Mammary epithelial cell (primary cell): ENCODE measurements around the genes TMEM81, NUAK2 and MFSD4A.

GRCh38 chr1:204493461-204493579 lies 1.3 kb downstream of the PIK3C2B start:
- CAGE, long polyA plus RNA, result no peak
- RRBS, result no CpG with 5 or more reads among the region's 1 CpG

- CAGE, long polyA plus RNA, result no peak
- RRBS, result no CpG with 5 or more reads among the region's 4 CpGs
These were observed 14.4 kb downstream of the NFASC start for GRCh38 chr1:204842722-204843434.

DNA sequence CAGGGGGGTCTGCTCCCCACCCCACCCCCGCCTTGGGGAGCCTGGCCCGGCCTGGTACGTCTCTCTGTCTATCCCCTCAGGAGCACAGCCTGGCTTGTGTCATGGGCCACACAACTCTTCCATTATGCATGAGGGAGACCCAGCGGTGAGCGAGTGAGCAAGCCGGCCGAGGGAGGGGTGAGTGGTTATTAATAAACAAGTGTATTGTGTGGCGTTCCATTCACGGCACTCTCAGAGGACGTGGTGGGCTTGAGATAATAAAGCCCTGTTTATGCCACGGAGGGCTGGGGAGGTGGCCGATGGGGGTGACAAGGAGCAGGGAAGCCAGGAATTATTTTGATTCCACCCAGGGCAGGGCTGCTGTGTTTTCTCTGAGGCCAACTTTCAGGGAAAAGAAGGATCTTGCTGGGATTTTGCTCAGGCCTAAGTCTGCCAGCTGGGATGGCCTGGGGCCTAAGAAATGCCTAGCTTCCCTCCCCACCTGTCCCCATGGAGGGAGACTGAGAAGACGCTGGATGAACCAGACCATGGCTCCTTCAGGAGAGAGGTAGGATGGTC lies 42.2 kb downstream of the NFASC start:
- CAGE, long polyA plus RNA, result no peak
- RRBS, result no CpG with 5 or more reads among the region's 13 CpGs

DNA sequence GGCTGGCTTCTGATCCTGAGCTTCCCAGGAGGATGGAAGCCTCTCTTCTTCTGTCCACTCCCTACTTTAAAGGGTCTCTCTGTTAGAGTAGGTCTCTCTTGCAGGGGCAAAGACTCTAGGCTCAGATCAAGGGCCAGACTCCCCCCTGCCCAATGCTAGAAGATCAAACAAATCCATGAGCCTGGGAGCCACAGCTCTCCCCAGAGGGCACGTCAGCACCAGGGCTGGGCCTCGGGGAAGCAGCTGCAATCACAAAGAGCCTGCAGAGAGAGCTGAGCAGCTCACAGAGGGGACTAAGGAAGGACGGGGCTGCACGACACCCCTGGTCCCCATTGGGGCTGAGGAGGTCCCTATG lies 3.8 kb downstream of the CNTN2 start:
- CAGE, long polyA plus RNA, result no peak
- RRBS, result no CpG with 5 or more reads among the region's 4 CpGs

DNA sequence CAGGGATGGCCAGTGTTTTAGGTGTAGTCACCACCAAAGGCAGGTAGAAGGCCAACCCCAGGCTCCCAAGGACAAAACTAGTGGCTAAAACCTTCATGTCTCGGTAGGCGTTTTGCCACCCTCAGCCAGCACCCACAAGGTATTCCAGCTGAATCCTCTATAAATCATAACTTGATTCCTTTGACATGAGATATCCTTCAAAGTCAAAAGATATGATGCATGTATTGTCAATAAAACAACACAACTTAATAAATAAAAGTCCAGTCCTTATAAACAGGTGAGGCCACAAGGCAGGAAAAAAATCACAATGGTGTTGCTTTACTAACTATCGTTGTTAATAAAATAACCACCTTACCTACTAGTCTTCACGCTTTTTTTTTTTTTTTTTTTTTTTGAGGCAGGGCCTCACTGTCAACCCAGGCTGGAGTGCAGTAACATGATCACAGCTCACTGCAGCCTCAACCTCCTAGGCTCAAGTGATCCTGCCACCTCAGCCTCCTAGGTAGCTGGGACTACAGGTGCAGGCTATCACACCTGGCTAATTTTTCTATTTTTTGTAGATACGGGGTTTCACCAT lies at the start of gene TMEM81:
TSS of gene TMEM81 (minus strand) at position 237 of the 577 bp plus-strand sequence.
- CAGE, long polyA plus RNA, result no peak
- RRBS, result no CpG with 5 or more reads among the region's 5 CpGs

- CAGE, long polyA plus RNA, result no peak
- RRBS, result no CpG with 5 or more reads among the region's 11 CpGs
These were observed 19.8 kb downstream of the TMCC2 start for GRCh38 chr1:205247319-205248072.

- CAGE, long polyA plus RNA, result no peak
- RRBS, result no CpG with 5 or more reads among the region's 9 CpGs
These were observed 37.1 kb downstream of the NUAK2 start for GRCh38 chr1:205284177-205285185.

- CAGE, long polyA plus RNA, result no peak
- RRBS, result 96% methylated on average over 5 of the region's 23 CpGs
These were observed 7.7 kb downstream of the NUAK2 start for GRCh38 chr1:205313508-205314650.

DNA sequence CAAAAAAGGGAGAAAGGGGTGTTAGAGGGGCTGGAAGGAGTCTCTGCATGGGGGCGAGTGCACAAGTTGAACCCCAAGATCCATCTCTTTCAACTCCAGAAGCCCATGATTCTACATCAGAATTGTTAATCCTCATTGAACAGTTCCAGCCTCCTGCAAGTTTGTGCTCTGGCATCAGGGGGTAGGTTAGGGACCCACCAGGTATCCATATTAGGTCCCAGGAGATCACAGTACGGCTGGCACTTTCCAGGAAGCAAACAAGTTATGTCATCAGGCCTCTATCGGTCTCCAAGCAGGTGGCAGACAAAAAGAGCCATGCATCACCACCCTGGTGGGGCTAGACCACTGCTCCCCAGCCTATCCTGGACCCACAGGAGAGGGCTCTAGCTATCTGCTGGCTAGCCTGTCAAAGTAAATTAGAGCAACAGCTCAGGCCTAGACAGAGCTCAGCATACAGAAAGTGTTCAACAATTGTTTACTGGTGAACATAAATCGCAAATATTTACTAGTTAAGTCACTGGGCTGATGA lies 6.6 kb downstream of the NUAK2 start:
- CAGE, long polyA plus RNA, result no peak
- RRBS, result no CpG with 5 or more reads among the region's 4 CpGs

DNA sequence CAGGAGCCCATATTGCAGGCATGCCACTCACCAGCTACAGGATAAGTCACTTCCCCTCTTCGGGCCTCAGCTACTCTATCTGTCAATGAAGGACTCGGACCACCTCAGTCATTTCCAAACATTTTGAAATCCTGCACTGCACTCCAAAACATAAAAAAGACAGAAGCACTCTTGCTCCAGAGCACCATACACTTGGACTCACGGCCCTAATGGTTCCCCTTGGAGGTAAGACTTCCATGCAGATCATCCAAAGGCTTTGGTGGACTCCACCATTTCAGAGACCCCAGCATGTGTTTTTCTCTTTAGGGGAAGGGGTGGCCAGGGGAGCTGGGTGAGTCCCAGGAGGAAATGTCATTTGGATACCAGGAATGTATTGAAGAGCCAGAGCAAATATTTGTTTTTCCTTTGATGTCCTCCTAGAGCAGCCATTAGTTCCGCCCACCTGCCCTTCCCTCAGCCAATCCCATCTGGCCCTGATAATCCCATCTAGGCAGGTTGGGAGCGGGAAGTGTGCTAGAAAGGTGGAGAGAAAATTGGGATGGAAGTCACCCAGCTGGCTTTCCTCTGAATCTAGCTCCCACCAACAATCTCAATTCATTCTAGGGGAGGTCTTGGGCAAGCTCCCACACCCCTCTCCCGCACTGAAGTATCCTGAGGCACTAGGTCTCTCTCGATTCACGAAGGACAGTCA lies 3.0 kb downstream of the NUAK2 start:
- CAGE, long polyA plus RNA, result no peak
- RRBS, result no CpG with 5 or more reads among the region's 8 CpGs

GRCh38 chr1:205321128-205322410 lies at the start of gene NUAK2:
Gene NUAK2 (minus strand): TSS chr1:205321745.
- CAGE, long polyA plus RNA, result no peak
- RRBS, result 2% methylated on average over 14 of the region's 82 CpGs

- CAGE, long polyA plus RNA, result no peak
- RRBS, result no CpG with 5 or more reads among the region's 7 CpGs
These were observed 16.3 kb upstream of the KLHDC8A start for GRCh38 chr1:205373016-205373408.

GRCh38 chr1:205568506-205569486 lies at the start of gene MFSD4A:
Gene MFSD4A (plus strand): TSS chr1:205569014.
- CAGE, long polyA plus RNA, result no peak
- RRBS, result 4% methylated on average over 36 of the region's 102 CpGs

DNA sequence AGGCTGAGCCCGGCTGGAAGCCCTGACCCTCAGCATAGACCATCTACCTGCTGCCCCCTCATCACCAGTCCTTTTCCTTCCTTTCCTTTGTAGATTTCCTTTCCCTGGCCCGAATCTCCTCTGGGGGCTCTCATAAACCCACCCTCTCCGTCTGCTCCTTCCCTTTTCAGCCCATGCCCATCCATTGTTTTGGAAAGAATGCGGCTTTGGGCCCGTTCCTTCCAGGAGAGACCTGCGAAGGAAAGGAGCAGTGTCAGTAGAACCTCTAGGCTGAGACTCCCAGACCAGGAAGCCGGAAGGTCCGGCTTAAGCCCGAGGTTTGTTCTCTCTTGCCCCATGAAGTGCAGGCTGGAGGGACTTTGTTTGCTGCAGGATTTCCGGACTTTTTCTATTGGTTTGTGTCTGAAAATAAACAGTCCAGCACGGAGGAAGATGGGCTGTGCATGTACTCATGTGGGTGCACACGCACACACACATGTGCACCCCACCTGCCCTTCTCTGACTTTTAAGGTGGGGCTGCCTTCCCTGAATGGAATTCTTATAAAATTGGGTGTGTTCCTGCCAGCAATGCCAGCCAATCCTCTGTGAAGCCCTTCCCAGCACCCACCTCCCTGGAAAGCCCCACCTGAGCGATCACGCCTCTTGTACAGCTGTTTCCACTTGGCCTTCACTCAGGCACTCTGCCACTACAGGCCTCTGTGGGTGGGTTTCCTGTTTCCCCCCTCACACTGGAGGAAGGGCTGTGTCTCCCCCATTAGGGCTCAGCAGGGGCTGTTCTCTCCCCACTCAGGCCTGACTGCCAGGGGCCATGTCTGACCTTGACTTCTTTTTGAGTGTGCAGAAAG lies 13.4 kb downstream of the MFSD4A start:
- CAGE, long polyA plus RNA, result no peak
- RRBS, result 80% methylated on average over 3 of the region's 14 CpGs

DNA sequence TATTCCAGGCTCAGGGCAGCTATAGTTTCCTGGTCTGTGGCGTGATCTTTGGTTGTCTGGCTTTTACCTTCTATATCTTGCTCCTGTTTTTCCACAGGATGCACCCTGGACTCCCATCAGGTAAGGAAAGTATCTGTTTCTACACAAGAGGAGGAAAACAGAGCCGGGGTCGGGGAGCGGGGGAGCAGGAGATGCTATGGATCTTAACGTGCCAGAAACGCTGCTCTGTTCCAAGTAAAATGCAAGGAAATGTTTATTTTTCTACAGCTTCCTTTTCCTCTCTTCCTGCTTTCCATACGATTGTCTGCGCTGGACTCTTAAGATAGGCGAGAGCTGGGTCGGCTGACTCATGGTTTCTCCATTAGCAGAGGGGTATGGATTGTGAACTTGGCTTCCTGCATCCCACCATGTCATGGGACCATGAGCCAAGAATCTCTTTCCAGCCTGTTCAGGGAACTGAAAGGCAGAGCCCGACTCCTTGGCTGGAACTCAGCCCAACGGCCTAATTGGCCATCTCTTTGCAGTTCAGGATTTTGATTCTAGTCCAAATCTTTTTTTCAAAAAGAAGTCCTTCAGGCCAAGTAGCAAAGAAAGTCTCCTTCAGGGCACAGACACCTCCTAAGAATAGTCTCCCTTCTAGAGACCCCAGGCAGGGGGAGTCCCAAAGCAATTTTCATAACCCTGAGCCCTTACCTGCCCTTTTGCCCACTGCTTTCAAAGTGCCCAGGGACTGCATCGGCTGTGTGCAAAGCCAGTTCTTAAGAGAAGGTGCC lies 30.5 kb downstream of the MFSD4A start:
- CAGE, long polyA plus RNA, result no peak
- RRBS, result no CpG with 5 or more reads among the region's 13 CpGs

- CAGE, long polyA plus RNA, result no peak
- RRBS, result no CpG with 5 or more reads among the region's 3 CpGs
These were observed 1.7 kb downstream of the ELK4 start for GRCh38 chr1:205630033-205630583.

- CAGE, long polyA plus RNA, result no peak
- RRBS, result no CpG with 5 or more reads among the region's 5 CpGs
These were observed 1.1 kb downstream of the SLC45A3 start for GRCh38 chr1:205679272-205679600.

- CAGE, long polyA plus RNA, result no peak
- RRBS, result no CpG with 5 or more reads among the region's 4 CpGs
These were observed 30.5 kb downstream of the NUCKS1 start for GRCh38 chr1:205719246-205720193.

DNA sequence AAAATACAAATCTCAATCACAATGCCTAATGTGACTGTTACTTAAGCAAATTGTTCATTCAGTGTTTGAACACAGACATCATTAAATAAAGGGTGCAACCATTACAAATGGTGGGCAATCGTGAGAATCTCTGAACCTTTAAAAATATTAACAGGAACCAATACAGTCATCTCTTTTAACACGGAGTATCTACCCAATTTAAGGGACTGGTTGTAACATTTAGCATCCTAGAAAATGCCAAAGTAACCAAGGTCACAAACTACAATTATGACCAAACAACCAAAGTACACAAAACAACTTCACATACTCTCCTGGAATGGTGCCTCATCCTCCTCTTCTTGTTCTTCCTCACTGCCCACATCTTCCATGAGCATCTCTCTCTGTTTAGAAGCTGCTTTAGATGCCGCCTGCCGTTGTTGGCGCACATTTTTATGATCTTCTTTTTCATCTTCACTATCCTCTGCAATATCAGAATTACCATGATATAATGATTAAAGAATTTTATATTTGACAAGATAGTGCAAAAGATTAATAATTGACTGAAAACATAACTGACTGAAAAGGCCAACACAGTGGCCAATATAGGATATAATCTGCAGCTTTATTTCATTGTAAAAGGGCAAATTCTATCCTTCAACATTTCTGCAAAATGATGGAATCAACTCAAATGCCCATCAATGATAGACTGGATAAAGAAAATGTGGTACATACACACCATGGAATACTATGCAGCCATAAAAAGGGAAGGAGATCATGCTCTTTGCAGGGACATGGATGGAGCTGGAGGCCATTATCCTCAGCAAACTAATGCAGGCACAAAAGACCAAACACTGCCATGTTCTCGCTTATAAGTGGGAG lies 29.6 kb downstream of the NUCKS1 start:
- CAGE, long polyA plus RNA, result no peak
- RRBS, result no CpG with 5 or more reads among the region's 6 CpGs

DNA sequence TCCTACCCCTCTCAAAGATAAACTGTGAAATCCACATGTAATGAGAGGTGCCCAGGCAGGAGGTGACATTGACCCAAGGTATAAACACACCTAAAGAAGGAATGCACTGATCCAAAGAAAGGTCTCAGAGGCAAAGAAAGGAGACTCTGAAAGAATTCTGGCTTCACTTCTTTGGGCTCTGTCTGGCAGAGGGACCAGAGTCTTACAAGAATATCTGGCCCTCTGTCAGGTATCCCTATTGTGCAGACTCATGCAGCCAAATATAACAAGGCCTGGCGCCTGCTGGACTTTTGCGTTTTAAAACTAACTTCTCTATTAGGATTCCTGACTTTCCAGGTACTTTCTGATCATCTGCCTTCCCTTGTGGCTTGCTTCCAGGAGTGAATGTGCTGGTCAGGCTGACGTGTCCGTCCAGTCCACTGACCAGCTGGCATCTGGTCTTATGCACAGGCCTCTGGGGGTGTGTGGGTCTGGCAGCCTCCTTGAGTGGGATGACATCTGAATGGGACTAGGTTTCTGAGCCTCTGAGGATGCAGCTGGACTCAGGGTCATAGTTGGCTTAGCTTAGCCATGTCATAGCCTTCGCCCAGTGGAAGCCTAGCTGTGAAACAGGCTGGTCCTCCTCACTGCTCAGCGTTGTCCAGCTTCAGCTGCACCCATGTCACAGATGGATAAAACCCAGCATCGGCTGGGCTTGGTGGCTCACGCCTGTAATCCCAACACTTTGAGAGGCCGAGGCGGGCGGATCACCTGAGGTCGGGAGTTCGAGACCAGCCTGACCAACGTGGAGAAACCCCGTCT lies 8.7 kb upstream of the RAB29 start:
- CAGE, long polyA plus RNA, result no peak
- RRBS, result no CpG with 5 or more reads among the region's 15 CpGs